Measurements from ENCODE around the genes DMAC2 and CIC.

DNA sequence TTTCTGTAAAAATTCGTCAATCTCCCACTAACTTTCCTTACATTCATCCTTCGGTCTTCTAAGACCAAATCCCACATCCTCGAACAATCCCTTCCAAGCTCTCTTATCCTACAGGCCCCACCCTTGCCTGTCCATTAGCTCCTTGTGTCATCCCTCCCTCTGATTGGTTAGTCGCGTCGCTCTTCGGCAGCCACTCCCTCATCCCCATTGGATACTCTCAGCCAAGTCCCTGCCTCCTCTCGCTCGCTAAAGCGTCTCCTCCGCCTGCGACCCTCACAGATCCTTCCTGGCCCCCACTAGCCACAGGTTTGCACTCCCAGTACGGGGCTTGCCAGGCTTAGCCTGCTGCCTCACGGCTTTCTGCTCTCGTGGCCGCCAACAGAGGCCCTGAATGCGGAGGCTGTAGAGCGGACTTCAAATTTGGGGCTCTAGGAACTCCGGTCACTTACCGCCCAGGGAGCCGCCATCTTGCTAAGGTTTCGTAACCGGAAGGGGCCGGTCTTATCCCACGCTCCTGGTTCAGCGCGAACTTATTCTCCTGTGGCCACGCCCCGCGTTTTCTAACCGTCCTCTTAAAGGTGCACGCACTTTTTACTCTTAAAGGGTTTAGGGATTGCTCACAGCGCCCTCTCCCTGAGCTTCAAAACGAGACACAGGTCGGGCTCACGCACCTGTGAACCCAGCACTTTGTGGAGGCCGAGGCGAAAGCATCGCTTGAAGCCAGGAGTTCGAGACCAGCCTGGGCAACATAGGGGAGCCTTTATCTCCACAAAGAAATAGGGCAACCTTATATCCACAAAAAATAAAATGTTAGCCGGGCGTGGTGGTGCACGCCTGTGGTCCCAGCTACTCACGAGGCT lies at the start of gene DMAC2:
Gene DMAC2 (minus strand): TSS at position 480 of the 860 bp plus-strand sequence.
- PRO-cap: bidirectional peak, plus-strand start at position 276 of the sequence, minus-strand start at position 110 of the sequence; unidirectional peak, minus-strand start at position 478 of the sequence
- RAMPAGE, long total RNA, 3 experiments: start-site peak on the minus strand in 3 of 3 experiments, centred at positions 476 to 477 of the sequence, 129 to 217 reads per replicate

- PRO-cap: no peak
- RAMPAGE, long total RNA, 3 experiments: start-site peak on the plus strand in 1 of 3 experiments, at chr19:41506067-41506088 at its widest, 23 reads per replicate
Measured at GRCh38 chr19:41505879-41506249, 62.9 kb downstream of the ERICH4 start.

DNA sequence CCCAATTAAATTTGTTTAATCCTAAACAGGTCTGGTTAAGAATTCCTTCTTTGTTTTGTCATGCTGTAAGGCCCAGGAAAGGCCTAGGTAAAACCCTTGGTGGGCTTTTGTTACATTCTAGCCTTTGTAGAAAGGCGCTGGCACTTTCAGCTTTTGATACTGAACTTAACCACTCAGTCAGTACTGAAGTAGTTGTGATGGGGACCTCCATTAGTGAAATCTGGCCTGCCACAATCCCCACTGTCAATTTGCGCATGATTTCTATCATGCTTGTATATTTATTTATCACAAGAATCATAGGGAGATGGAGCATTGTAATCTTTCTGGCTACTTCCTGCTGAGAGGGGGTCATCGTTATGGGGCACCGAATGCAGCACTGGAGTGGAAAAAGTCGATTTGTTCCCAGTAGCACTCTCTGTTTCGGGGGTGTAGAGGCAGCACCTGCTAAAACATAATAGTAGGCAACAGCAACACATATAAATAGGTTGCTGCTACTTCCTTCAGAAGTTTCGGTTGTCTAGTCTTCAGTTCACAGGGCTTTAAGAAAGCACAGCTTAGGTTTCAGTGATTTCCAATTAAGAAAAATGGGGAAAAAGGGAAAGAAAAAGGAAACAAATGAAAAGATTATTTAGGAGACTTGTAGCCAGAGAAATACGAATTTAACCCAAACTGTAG lies 23.5 kb upstream of the CEACAM21 start:
- PRO-cap: no peak
- RAMPAGE, long total RNA, 3 experiments: no peak in any of the 3 experiments

DNA sequence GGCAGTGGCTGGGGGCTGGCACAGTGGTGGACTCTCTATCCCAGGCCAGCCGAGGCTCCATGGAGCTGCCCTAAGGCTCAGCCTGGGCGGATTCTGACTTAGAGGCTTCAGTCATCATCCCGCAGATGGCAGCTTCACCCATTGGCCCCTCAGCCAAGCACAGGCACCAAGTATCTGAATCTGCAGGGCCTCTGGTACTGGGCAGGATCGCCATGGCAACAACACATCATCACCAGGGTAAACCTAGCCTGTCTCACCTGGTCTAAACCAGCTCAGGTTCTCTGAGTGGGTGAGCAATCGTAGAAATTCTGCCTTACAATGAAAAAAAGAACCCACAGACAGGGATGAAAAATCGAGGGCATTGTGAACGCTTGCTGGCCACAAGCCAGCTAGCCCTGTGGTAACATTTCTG lies 12.1 kb upstream of the CEACAM21 start:
- PRO-cap: no peak
- RAMPAGE, long total RNA, 3 experiments: no peak in any of the 3 experiments

DNA sequence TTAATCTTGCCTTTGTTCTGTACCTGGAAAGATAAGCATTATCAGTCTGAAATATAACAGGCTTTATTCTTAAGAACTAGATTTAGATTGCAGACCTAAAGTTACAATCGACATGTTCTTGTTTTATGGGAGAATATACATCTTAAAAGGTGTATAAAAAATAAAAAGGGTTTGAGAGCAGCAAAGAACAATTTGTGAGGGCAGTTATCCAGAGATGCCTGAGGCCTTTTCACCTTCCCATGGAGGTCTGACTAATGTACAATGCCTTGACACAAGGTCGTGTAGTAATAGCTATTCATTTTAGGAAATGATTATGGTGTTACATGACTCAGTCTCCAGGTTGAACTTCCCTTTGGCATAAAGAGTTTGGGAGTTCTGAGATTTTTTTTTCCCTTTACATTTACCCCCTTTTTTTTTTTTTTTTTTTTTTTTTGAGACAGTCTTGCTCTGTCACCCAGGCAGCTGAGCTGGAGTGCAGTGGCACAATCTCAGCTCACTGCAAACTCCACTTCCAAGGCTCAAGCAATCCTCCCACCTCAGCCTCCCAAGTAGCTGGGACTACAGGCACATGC lies 20.1 kb downstream of the CEACAM6 start:
- PRO-cap: no peak
- RAMPAGE, long total RNA, 3 experiments: no peak in any of the 3 experiments

DNA sequence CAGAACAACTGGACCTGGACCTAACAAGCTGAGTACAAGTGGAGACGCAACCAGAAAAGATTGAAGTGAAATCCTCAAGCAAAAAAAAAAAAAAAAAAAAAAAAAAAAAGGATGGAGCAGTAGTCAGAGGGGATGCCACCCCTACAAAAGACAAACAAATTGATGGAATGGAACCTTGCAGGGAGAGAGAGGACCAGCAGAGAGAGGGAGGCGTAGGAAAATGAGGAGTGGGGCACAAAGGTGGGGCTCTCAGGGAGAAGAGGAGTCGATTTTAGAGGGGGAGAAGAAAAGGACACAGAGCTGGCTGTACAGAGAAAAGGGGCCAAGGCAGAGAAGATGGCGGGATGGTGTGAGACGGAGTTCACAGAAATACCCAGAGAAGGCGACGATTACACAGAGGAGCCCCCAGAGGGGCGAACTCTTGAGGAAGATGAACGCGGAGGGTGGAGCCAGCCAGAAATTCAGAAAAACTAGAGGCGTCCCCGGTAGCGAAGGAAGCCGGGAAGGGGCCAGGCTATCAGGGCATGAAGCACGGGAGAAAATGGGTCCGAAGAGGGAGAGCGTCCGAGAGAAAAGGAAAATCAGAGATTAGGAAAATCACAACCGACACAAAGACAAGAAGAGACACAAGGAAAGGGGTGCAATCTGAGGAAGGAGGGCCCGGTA lies 523 bp downstream of the LYPD4 start:
- PRO-cap: no peak
- RAMPAGE, long total RNA, 3 experiments: no peak in any of the 3 experiments

GRCh38 chr19:41871671-41872793 lies 5.0 kb upstream of the CD79A start:
- PRO-cap: no peak
- RAMPAGE, long total RNA, 3 experiments: no peak in any of the 3 experiments

GRCh38 chr19:41883765-41884968 lies 1.2 kb downstream of the ARHGEF1 start:
- PRO-cap: bidirectional peak, plus-strand start at chr19:41884306, minus-strand start at chr19:41884197
- RAMPAGE, long total RNA, 3 experiments: no peak in any of the 3 experiments

DNA sequence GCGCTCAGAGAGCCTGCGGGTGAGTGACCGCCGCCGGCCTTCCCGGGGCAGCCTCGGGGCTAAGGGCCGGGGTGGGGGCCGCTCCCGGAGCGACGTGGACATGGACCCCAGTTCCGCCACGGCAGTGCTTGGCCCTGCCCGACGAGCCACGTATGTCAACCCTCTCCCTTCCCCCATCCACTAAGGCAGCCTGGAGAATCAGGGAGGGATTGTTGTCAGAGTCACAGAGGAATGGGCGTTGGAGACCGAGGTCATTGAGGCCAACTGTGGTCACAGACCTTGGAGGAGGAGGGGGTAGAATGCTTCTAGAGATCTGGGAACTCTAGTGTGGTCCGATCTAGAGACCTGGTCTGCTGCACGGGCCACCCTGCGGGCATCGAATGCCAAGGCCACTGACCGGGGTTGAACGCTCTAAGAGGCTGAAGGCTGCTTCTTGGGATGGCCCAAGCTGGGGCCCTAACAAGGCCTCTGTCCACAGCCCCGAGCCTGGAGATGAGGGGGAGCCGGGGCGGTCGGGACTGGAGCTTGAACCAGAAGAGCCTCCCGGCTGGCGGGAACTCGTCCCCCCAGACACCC lies 15.1 kb downstream of the ARHGEF1 start:
- PRO-cap: no peak
- RAMPAGE, long total RNA, 3 experiments: no peak in any of the 3 experiments

DNA sequence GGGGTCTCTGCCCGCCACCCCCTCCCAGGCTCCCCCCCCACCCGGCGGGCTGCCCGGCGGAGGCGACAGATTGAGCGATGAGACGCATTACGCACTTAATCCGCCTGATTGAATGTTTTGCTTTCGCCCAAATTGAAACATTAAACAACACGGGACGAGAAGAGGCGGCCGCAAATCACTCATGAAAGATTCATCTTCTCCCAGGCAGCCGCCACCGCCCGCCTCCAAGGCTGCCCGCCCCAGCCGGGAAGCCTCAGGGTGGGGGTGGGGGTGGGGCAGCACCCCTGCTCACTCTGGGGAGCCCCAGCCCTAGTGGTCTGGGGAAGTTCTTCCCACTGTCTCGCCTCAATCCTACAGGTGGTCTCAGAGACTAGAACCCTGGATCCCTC lies 7.6 kb upstream of the ERFL start:
- PRO-cap: no peak
- RAMPAGE, long total RNA, 3 experiments: no peak in any of the 3 experiments

DNA sequence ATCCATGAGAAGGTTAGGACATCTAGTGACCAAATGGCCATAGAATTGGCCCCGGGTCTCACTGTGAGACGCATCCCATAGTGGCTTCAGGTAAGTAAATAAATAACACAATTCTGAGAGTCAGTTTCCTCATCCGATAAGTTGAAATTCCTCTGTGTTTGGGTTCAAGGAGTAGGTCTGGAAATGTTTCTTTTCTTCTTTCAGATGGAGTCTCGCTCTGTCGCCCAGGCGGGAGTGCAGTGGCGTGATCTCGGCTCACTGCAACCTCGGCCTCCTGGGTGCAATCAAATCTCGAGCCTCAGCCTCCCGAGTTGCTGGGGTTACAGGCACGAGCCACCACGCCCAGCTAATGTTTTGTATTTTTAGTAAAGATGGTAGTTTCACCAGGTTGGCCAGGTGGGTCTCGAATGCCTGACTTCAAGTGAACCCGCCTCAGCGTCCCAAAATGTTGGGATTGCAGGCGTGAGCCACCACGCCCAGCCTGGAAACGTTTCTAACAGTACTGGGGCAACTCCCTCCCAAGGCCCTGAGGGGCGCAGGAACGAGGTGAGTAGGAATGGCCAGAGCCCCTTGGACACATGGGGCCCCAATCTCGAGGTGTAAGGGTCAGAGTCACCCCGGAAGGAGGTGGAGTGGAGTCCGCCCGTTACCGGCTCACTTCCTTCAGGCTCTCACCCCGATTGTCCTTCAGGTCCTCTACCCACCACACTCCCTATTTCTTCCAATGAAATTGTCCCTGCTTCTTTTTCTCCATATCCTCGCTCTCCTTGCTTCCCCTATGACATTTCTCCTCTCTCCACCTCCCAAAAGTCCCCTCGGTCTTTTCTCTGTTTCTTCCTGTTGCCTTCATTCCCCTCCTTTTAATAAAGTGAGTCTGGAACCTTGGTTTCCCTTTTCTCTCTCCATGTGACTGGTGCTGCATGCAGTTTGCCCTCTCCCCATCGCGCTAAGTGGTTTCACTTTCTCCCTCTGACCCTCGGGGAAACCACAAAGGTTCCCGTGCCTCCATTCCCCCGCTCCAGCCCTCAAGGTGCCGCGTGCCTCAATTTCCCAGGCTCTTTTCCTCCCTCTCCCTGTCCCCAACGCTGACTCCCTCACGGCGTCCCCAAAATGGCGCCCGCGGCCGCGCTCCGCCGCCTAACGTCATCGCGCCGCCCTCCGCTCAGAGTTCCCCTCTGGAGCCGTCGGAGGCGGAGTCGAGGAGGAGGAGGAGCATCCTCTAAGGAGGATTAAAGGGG lies 846 bp upstream of the ZNF574 start:
- PRO-cap: unidirectional peak, plus-strand start at position 521 of the sequence; bidirectional peak, plus-strand start outside the sequence, minus-strand start at position 1,142 of the sequence
- RAMPAGE, long total RNA, 3 experiments: no peak in any of the 3 experiments

DNA sequence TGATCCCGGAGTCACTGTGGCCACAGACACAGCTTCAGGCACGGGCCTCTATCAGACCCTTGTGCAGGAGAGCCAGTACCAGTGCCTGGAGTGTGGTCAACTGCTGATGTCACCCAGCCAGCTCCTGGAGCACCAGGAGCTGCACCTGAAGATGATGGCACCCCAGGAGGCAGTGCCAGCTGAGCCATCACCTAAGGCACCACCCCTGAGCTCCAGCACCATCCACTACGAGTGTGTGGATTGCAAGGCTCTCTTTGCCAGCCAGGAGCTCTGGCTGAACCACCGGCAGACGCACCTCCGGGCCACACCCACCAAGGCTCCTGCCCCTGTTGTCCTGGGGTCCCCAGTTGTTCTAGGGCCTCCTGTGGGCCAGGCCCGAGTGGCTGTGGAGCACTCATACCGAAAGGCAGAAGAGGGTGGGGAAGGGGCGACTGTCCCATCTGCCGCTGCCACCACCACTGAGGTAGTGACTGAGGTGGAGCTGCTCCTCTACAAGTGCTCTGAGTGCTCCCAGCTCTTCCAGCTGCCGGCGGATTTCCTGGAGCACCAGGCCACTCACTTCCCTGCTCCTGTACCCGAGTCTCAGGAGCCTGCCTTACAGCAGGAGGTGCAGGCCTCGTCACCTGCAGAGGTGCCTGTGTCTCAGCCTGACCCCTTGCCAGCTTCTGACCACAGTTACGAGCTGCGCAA lies 2.9 kb downstream of the ZNF574 start:
- PRO-cap: no peak
- RAMPAGE, long total RNA, 3 experiments: no peak in any of the 3 experiments

- PRO-cap: no peak
- RAMPAGE, long total RNA, 3 experiments: no peak in any of the 3 experiments
Measured at GRCh38 chr19:42122682-42123633, 9.3 kb downstream of the POU2F2 start.

DNA sequence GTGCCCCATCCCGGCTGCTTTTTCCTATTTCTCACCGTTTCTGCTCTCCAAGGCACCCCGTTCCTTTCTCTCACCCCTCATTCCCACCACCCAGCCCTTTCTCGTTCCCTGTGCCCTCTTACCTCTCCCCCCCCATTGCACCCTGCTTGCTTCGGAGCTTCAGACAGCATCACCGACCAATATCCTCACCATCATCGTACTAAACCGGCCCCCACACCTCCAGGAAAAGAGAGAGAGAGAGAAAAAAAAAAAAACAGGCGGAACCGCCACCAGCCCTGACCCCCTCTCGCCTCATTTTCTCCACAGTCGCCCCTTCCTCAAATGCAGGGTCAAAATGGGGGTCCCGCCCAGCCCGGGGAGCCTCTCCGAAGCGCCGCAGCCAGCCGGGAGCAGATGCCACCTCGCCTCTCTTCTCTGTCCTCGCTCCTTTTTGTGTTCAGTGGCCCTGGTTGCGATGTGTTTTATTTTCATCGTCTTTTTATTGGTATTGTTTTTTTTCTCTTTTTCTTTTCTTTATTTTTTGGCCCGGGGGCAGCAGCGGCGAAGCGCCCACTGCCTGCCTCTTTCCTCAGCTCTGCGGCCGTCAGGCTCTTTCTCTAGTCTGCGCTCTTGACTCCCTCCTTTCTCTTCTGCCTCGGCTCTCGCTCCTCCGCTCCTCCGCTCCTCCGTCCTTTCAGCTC lies 41.5 kb downstream of the DEDD2 start:
- PRO-cap: no peak
- RAMPAGE, long total RNA, 3 experiments: no peak in any of the 3 experiments

- PRO-cap: no peak
- RAMPAGE, long total RNA, 3 experiments: no peak in any of the 3 experiments
Measured at GRCh38 chr19:42228987-42230114, 9.2 kb downstream of the ZNF526 start.

- PRO-cap: no peak
- RAMPAGE, long total RNA, 3 experiments: no peak in any of the 3 experiments
Measured at GRCh38 chr19:42233578-42234461, 8.6 kb downstream of the GSK3A start.

- PRO-cap: no peak
- RAMPAGE, long total RNA, 3 experiments: no peak in any of the 3 experiments
Measured at GRCh38 chr19:42250753-42251428, 4.0 kb downstream of the ERF start.

DNA sequence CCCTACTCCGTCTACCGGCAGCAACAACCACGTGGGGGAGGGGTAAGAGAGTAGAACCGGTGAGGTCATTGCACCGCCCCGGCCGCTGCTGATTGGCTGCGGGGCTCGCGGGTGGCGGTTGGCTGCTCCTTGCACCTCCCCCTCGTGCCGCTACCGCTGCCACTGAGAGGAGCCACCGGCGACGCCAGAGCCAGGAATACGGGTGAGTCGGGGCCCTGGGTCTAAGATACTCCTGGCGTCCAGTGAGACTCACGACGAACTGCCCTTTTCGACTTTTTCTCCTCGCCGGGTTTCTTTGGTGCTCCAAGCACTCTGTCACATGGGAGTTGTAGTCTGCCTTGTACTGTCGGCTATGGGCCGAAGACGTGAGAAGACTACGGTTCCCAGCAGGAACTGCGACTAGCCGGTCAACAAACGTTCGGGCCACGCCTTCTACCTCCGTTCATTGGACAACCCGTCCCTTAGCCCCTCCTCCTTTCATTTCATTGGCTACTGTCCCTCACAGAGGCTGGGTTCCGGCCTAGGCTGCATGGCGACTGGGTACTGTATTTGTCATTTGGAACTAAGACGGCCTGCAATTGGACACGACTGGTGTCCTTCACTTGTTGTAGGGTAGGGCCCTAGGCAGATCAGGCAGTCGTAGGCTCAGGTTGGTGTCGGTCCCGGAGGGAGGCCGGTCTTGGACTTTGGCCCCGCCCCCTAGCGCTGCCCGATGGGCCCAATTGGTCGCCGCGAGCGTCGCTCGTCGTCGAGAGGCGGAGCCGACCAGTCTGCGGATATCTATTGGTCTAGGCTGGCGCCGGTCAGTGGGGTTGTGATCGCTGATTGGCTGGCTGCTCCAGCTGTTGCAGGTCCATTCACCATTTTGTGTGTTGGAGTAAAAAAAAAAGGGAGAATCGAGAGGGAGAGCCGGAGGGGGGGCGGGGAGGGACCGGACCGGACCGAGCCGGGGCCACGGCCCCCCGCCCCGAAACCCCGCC lies at the start of gene CIC:
Gene CIC (plus strand): TSS at position 860 of the 980 bp plus-strand sequence.
- PRO-cap: bidirectional peak, plus-strand start at position 162 of the sequence, minus-strand start outside the sequence; bidirectional peak, plus-strand start at position 627 of the sequence, minus-strand start at position 297 of the sequence; unidirectional peak, plus-strand start at position 880 of the sequence
- RAMPAGE, long total RNA, 3 experiments: start-site peak on the plus strand in 3 of 3 experiments, centred at positions 496 to 888 of the sequence, 27 to 37 reads per replicate

DNA sequence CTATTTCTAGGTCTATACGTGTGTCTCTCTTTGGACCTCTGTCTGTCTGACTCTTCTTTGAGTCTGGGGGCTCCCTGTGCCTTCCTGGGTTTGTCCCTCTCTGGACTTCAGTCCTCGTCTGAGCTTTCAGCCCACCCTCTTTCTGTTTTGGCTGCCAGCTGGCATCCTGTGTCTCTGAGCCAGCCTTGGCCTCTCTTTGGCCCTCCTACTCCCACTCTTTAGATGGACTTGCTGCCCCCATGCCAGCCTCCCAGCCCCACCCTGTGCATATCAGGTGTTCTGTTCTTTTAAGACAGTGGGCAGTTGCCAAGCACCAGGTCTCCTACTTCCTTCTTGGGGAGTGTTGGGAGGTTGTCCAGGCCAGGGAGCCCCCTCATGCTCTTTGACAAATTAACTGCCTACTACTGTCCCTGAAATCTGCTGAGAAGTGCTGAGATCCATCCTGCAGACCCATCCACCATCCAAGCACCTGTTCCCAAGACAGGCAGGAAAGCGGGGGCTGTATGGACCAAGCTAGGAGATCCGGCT lies 9.4 kb downstream of the CIC start:
- PRO-cap: no peak
- RAMPAGE, long total RNA, 3 experiments: no peak in any of the 3 experiments

- PRO-cap: bidirectional peak, plus-strand start at chr19:42284372, minus-strand start at chr19:42284253
- RAMPAGE, long total RNA, 3 experiments: no peak in any of the 3 experiments
Measured at GRCh38 chr19:42284140-42285124, 15.4 kb downstream of the CIC start.